Measurements from ENCODE around the genes HBZ, ARHGDIG, PGAP6 and PRR35.

GRCh38 chr16:60880-61471, 7.3 kb downstream of the SNRNP25 start:
- RRBS: no CpG with 5 or more reads among the region's 56 CpGs

DNA sequence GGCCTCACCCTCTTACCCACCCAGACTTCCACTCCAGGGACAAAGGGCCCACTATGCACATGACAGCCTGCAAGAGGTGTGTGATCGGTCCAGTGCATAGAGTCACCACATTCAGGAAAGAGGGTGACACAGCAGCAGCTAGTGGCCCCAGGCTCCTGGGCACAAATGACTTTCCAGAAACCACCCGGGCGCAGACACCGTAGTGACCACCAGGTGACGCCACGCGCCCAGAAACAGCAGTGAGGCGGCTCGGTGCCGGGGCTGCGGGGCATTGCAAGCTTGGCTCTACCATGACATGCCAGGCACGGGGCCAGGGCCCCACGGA, 6.8 kb downstream of the RHBDF1 start:
- RRBS: 7% methylated on average over 9 of the region's 13 CpGs

DNA sequence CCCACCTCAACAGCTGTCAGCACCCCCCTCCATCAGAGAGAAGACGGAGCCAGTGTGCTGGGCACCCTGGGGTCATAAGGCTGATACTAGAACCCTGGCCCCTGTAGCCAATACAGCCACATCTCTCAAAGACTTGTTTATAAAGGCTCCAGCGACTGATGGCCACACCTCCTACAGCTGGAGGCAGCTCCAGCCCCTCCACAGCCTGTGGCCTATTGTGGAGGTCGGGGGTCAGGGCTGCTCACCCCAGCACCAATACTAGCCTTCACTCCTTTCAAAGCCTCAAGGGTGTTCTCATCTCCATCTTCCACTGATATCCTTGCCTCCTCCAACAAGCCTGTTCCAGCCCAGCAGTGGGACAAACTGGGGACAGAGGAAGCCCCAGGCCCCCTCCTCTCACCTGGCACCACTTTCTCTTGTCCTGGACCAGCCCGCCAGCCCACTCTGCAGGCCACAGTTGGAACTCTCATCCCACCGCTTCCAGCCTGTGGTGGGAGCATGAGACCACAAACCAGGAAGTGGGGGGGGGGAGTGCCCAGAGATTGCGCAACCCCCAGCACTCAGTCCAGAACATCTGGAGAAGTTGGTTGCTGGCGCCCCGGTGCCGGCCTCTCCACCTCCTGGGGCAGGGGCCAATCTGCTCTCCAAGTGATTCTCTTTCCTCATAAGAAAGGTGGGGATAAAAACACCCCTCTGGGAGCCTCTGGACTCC, 2.0 kb upstream of the MPG start:
- RRBS: no CpG with 5 or more reads among the region's 9 CpGs

DNA sequence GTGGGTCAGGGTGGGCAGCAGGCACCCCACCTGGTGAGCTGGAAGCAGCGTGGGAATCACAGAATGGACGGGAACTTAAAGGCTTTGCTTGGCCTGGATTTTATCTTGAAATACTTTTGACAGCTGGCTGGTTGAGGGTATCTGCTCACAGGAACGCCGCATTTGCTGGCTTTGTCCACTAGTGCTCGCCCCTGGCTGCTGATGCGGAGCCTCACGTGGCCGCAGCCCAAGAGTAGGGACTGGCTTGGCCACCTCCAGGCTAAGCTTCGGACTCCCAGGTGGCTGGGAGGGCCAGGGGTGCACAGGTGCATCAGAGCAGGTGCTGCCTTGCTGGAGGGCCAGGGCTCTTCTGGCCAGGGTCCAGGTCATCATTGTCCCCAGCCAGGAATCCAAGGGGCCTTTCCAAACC, 6.2 kb downstream of the MPG start:
- RRBS: no CpG with 5 or more reads among the region's 9 CpGs

DNA sequence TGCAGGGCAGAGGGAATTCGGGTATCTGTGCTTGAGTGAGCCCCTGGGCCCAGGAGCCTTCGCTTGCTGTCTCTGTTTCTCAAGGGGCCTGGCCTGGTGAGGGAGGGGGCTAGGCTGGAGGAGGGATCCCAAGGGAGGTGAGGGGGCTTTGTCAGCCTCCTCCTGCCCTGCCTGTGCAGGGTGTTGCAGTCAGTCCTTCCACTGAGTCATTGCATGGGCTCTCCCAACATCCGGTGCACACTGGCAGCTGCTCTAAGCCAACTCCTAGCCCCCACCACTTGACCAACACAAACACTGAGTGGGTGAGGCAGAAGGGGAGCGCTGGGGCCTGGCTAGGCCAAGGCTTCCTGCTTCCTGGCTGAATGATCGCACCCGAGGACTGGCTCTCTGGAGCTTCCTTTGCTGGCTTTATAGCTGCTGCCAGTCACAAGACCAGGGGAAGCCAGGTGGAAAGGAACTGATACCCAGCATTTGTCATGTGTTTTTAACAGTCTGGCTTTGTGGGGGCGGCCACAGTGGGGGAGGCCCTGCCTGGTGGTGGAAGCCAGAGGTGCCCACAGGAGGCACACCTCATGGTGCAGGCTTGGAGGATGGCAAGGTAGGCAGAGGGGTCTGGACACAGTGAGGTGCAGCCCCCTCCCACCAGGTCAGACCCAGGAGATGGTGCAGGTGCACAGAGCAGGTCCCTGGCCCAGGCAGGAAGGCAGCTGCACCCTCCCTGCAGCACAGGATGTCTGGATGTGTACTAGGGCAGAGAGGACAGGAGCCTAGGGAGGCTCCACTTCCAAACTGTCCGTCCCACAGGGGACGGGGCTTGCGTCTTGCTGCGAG, 6.8 kb downstream of the MPG start:
- RRBS: no CpG with 5 or more reads among the region's 11 CpGs

DNA sequence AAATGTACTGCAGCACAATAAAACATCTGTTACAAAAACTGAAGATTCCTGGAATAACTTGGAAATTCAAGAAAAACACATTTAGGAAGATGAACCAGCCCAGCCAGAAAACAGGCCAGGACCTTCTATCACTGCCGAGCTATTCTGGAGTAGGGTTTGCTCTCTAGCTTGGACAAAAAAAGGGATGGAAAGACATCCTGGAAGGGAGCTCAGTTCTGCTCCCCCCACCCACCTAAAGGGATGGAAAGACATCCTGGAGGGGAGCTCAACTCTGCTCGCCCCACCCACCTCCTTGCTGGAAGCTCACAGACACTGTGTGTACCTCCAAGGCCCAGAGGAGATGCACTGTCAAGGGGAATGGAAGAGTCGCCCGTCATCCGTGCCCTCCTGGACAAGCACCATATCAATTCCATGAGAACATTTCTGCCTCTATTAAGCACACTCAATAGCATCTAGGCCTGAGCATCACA, 15.9 kb downstream of the NPRL3 start:
- RRBS: no CpG with 5 or more reads among the region's 5 CpGs

DNA sequence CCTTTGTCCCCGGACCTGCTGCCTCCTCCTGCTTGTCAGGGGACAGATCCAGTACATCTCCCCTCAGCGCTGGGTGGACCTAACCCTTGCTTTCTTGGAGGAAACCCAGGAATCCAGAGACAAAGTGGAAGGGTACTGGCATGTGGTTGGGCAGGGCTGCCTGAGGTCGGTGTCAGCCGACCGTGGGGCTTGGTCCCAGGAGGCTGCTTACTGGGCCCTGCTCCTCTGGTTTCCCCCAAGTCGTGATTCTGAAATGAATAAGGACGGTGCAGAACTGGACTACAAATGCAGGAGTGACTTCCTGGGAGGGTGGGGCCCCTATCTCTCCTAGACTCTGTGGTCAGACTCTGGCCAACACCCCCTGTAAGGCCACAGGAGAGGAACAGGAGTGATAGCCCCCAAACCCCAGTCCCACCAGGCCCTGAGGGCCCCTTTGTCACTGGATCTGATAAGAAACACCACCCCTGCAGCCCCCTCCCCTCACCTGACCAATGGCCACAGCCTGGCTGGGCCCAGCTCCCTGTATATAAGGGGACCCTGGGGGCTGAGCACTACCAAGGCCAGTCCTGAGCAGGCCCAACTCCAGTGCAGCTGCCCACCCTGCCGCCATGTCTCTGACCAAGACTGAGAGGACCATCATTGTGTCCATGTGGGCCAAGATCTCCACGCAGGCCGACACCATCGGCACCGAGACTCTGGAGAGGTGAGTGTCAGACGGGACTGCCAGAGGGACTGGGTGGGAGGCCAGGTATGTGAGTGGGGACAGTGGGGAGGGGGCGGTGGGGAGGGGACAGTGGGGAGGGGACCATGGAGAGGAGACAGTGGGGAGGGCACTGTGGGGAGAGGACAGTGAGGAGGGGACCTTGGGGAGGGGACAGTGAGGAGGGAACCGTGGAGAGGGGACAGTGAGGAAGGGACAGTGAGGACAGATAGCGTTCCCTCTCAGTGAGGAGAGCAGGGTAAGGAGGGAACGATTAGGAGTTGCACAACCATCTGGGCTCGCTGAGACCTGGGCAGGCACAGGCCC, at the start of gene HBZ:
Gene HBZ (plus strand): TSS at position 343 of the 1,027 bp plus-strand sequence.
- RRBS: no CpG with 5 or more reads among the region's 18 CpGs

DNA sequence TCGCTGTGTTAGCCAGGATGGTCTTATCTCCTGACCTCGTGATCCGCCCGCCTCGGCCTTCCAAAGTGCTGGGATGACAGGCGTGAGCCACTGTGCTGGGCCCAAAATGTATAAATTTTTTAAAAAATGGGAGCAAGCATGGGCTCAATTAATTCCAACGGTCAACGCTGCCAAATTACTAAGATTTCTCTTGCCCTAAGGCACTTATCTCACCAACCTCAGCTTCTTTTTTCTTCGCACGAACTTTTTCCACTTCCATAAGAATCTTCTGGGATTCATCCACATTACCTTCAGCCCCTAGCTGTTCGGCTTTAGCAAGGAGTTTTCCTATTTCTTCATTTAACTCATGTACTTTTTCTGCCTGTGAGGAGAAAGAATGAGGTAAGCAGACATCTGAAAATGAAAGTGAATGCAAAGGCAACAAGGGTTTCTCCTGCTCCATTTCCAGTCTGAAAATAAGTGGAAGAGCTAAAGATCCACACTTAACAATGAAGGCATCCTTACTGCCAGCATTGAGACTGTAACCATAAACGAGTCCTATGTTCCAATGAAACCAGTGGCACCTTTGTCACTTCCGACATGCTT, 23.4 kb downstream of the LUC7L start:
- RRBS: no CpG with 5 or more reads among the region's 13 CpGs

DNA sequence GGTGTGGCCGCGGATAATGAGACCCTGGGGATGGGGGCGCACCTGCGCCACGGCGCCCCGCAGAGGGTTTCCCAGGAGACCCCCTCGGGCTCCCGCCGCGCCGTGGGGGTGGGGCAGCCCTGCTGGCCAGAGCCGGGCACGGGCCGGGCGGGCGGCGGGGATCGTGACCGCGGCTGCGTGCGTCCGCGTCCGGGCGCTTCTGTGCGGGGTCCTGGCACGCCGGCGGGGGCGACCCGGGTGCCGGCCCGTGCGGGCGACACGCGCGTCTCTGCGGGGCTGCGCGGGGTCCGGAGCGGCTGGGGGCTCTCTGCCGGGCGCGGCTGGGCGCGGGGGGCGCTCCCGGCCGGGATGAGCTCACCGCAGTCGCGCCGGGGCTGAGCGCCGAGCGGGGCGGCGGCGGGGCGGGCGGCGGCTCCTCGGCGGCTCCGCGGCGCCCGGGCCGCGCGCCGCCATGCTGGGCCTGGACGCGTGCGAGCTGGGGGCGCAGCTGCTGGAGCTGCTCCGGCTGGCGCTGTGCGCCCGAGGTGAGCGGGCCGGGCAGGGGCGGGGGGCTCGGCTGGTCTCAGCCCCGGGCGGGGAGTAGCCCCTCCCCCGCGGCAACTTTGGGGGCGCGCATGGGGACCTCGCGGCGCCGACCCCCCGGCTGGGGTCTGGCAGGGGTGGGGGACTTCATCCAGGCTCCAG, at the start of gene ARHGDIG:
Gene ARHGDIG (plus strand): TSS at position 362 of the 684 bp plus-strand sequence.
- RRBS: 2% methylated on average over 44 of the region's 99 CpGs

- RRBS: 75% methylated on average over 4 of the region's 28 CpGs
Observed at GRCh38 chr16:287184-288148, 4.5 kb downstream of the PDIA2 start.

DNA sequence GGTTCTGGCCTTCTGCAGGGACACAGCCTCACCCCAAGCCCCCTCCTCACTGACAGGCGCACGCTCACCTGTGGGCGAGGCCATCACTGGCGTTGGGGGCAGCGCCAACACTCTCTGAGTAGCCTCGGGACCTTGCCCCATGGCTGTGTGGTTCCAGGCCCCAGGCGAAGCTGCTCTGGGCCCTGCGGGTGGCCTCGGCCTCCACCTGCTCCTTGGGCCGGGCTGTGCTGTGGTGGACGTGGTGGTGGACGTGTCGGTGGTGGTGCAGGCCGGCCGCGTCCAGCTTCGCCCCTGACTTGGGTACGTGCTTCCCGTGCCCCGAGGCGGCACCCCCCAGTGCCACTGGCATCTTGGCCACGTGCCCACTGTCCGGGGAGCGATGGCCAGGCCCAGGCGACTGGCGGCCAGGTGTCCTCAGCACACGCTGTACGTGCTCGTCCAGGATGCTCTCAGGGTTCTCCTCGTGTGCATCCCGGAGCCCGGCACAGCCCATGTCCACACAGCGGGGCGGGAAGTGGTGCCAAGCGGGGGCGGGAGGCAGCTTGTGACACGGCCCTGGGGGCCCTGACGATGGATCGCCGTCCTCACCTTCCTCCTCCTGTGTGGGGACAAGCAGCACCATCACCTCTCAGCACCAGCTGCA, 14.8 kb downstream of the PDIA2 start:
- RRBS: 97% methylated on average over 6 of the region's 40 CpGs

DNA sequence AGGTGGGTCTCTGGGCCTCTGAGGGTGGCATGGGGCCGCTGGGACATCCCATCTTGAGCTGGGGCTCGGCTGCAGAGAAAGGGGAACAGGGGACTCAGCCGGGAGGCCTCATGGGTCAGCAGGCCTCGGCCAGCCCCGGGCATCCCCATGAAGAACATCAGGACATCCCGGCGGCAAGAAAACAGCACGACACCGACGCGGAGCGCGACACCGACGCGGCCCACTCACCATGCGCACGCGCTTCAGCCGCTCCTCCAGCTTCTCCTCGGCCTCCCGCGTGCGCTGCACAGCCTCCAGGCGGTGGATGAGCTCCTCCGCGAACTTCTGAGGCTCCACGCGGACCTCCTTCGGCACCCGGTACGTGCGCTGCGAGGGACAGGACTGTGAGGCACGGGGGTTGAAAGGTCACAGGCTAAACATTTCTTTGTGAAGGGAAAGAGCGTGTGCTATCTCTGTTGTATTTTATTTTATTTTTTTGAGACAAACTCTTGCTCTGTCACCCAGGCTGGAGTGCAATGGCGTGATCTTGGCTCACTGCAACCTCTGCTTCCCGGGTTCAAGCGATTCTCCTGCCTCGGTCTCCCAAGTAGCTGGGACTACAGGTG, 21.2 kb downstream of the PDIA2 start:
- RRBS: 91% methylated on average over 3 of the region's 40 CpGs

DNA sequence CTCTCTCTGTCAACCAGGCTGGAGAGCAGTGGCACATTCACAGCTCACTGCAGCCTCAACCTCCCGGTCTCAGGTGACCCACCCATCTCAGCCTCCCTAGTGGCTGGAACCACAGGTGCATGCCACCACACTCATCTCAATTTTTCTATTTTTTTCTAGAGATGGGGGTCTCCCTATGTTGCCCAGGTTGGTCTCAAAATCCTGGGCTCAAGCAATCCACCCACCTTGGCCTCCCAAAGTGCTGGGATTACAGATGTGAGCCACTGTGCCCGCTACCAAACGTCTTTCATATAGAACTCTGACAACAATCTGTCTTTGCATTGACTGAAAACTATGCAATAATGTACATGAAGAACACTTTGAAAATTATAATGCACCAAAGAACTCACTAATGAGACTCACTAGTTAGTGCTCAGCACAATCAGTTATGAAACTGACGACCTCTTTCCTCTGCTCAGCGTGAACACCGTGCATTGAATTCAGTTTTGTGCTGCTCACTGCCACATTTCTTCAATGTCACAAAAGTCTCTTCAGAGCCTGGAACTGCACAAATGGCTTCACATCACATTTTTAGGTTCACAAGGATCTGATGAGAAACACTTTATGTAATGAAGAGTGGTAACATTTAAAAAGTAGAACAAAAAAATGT, 22.3 kb downstream of the AXIN1 start:
- RRBS: no CpG with 5 or more reads among the region's 6 CpGs

DNA sequence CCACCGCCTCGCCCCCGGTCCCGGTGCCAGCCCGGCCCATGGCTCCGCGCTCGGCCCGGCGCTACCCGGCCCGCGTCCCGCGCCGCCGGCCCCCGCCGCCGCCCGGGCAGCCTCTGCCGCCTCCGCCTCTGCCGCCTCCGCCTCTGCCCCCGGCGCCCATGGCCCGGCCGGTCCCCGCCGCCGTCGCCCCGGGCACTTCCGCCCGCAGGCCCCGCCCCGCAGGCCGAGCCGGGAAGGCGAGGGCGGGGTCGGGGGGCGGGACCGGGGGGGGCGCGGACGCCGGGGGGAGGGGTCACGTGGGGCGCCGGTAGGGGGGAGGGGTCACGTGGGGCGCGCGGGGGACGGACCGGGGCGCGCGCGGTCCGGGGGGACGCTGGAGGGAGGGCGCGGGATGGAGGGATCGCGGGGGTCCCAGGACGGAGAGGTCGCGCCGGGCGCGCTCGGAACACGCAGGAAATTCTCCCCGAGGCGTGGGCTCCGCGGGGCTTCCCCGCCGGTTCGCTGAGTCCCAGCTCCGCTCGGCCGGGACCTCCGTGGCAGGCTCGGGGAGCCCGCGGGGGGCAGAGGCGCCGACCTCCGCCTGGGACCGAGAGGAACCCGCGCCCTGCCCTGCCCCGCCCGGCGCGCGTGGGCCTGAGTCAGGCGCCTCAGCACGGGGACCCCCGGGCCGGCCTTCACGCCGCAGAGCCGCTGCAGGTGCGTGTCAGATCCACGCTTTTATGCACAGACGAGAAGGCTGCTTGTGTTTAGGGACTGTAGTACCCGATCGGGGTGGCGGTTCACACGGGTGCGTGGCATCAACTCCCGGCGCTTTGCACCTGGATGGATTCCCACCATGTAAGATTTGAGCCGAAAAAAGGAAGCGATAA, at the start of gene PGAP6:
Gene PGAP6 (minus strand): TSS at position 197 of the 869 bp plus-strand sequence.
- RRBS: 1% methylated on average over 52 of the region's 120 CpGs

GRCh38 chr16:383278-383661, 1.5 kb upstream of the PGAP6 start:
- RRBS: no CpG with 5 or more reads among the region's 16 CpGs

GRCh38 chr16:387974-388662, 6.3 kb upstream of the PGAP6 start:
- RRBS: no CpG with 5 or more reads among the region's 17 CpGs

DNA sequence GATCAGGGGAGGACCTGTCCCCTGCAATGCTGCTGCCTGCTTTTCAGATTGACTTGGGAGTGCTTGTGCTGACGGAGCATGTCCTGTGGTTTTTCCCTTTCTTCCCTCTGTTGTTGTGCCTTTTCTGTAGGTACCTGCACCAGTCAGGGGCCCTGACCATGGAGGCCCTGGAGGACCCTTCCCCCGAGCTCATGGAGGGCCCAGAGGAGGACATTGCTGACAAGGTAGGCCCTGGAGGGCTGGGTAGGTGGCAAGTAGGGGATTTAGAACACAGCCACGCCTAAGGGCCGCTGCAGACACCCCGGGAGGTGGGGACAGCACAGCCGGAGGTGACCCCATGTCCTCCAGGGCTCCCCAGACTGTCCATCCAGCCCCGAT, 24.6 kb upstream of the CAPN15 start:
- RRBS: no CpG with 5 or more reads among the region's 7 CpGs

GRCh38 chr16:534245-535021, 6.9 kb downstream of the CAPN15 start:
- RRBS: 91% methylated on average over 1 of the region's 29 CpGs

DNA sequence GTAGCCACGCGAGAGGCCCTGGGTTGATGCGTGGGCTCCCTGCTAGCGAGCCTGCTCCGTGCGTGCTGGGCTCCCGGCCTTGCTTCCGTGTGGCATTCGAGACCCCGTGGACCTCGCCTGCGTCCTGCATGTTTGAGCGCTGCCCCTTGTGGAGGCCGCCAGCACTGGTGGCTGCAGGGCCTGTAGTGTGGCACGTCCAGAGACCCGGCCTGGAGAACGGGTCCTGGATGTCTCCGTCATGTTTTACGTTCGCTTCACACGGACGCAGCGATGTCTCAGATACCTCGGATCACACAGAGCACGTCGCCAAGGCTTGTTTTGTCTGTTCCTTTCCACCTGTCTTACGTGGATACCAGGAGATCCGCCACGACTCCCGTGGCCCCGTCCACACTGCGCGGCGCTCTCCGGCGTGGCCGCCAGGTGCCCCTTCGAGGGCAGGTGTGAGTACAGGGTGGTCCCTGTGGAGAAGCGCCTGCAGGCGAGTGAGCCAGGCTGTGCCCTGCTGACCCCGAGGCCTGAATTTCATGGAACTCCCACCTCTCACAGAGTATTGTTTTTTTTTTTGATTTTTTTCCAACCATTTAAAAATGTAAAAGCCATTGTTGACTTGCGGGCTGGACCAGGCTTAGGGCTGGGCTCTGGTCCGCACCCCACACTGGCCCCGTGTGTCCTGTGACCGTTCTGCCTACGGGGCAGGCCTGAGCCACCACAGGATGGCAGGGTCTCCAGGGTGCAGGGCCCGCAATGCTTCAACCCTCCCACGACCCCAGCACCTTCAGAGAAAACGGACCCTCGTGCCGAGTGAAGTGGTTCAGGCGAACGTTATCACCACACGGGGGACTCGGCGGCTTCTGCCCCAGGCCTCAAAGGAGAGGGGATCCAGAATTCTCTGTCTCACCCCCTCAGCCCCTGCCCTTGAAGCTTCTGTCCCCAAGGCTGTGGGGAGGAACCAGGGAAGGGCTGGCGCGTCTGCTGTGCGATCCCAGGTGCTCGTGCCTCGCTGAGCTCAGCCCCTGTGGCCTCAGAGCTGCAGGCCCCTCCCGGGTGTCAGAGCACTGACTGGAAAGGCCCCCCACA, 10.6 kb downstream of the CAPN15 start:
- RRBS: 98% methylated on average over 6 of the region's 62 CpGs

GRCh38 chr16:560063-560743, at the start of gene PRR35:
PRR35 (plus strand) TSS chr16:560394.
- RRBS: 1% methylated on average over 77 of the region's 114 CpGs